ENCODE data around the gene CHRNB2.

DNA sequence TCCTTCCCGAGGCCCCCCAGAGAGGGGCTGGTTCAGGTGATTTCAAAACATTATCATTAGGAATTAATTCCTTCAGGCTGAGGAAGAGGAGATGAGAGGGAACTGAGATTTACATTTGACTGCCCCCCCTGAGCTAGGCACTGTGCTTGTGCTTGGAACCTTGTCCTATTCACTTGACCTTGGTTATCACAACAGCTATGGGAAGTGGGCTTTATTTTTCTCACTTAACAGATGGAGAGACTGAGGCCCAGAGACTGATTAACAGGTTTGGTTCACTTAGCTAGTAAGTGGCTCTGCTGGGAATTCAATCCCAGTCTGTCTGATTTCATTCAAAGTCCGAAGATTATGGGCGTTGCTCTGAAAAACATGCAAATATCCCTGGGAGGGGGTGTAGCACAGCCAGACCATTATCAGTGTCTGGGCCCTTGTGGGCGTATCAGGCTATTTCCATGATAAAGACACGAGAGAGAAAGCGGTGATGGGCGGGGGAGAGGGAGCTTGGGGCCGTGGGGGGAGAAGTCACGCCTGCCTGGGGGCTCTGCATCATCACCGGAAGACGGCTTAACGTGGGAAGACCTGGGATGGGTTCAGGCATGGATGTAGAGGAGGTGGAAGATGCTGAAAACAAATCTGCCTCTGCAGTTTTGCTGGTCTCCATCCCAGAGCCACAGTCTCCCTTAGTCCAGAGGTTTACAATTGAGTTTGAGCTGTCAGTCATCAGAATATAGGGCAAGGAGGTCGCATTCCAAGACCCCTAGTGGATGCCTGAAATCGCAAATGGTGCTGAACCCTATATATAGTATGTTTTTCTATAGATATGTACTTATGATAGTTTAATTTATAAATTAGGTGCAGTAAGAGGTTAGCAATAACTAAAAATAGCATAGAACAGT lies 25.7 kb downstream of the IL6R start:
- PRO-cap = no peak
- RAMPAGE, long total RNA, 4 experiments = no peak in any of the 4 experiments

DNA sequence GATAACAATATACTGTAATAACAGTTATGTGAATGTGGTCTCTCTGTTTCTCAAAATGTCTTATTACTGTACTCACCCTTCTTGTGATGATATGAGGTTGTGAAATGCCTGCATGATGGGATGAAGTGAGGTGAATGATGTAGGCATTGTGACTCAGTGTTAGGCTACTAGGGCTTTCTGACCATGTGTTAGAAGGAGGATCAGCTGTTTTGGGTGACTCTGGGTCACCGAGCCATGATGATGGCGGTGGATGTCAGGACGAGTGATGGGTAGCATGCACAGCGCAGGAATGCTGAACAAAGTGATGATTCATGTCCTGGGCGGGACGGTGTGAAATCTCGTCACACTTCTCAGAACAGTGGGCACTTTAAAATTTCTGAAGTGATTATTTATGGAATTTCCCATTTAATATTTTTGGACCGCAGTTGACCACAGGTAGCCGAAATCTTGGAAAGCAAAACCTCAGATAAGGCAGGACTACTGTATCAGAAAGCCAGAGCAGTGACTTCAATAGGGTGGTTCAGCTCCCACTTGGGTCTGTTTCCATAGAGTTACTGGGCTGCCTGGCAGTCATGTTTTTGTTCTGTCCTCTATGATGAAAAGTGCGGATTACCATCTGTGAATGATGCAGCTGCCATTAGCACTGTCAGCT lies 26.5 kb downstream of the IL6R start:
- PRO-cap = no peak
- RAMPAGE, long total RNA, 4 experiments = no peak in any of the 4 experiments

DNA sequence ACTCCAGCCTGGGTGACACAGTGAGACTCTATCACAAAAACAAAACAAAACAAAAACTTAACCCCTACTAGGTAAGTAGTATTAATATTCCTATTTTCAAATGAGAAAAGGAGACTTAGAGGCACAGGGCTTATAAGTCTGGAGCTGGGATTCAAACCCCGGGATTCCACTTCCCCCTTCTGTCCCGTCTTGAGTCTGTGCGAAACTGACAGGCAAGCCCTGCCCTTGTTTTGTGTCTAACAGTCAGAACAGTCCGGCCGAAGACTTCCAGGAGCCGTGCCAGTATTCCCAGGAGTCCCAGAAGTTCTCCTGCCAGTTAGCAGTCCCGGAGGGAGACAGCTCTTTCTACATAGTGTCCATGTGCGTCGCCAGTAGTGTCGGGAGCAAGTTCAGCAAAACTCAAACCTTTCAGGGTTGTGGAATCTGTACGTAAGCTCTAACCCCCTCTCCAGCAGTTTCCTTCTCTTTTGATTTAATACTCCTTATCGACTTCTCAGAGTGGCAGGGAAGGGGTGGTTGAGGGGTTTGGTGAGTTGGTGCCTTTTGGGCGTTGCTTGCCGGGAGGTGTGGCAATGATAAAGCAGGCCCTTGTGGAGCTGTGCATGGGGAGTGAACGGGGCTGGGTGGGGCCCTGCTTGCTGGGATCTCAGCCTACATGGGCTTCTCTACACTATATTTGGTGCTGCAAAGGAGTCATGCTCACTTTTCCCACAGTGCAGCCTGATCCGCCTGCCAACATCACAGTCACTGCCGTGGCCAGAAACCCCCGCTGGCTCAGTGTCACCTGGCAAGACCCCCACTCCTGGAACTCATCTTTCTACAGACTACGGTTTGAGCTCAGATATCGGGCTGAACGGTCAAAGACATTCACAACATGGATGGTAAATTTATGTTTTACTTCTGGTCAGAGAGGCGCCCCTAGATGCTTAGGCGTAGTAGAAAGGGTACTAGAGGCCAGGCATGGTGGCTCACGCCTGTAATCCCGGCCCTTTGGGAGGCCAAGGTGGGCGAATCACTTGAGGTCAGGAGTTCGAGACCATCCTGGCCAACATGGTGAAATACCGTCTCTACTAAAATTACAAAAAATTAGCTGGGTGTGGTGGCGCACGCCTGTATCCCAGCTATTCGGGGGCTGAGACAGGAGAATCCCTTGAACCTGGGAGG lies 29.5 kb downstream of the IL6R start:
- PRO-cap = no peak
- RAMPAGE, long total RNA, 4 experiments = start-site peak on the plus strand in 2 of 4 experiments, centred at positions 705 to 894 of the sequence, 5 to 48 reads per replicate

GRCh38 chr1:154567434-154568222 lies at the start of gene CHRNB2:
CHRNB2 (plus strand) TSS chr1:154567778.
- PRO-cap = no peak
- RAMPAGE, long total RNA, 4 experiments = no peak in any of the 4 experiments

DNA sequence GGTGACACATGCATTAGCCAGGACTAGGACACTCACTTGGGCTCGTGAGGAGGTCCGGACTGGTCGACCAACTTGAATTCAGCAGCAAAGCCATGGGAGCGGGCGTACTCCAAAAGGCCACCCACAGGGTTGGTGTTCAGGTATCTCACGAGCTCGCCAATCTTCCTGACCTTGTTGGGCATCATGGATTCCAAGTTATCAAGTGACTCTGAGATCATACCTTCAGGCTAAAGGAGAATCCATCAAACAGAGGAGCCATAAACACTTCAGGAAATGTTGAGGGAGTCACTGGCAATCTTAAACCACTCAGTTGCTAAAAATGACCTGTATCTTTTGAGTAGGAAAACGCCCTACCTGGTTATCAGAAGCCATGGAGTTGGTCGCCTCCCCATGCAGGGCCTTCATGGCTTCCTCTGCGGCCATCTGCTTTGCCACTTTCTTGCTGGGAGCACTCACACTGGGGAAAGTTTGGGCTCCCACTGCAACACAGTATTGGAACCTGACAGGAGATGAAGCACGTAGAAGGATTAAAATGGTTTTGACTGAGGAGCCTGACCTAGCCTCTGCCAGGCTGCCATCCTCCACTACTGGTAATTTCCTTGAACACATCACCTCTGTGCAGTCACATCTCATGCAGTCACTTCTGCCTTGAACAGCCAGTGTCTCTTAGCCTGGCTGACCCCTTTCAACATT lies 11.1 kb downstream of the ADAR start:
- PRO-cap = no peak
- RAMPAGE, long total RNA, 4 experiments = no peak in any of the 4 experiments

DNA sequence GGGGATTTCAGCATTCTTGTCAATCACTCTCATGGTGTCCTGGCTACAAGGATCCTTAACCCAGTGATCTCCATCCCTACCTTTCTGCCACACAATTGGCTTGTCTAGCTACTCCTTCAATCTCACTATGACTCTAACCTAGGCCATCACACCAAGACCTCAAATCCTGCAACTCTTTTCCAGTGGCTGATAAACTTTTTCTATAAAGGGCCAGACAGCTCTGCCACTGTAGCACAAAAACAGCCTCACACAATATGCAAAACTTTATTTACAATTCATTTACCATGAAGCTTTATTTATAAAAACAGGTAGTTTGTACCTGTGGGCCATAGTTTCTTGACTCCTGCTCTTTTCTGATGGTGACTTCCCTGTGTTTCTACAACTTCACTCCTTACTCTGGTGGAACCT lies 4.1 kb downstream of the ADAR start:
- PRO-cap = no peak
- RAMPAGE, long total RNA, 4 experiments = no peak in any of the 4 experiments

GRCh38 chr1:154747967-154748492 lies 122.1 kb downstream of the KCNN3 start:
- PRO-cap = no peak
- RAMPAGE, long total RNA, 4 experiments = no peak in any of the 4 experiments

DNA sequence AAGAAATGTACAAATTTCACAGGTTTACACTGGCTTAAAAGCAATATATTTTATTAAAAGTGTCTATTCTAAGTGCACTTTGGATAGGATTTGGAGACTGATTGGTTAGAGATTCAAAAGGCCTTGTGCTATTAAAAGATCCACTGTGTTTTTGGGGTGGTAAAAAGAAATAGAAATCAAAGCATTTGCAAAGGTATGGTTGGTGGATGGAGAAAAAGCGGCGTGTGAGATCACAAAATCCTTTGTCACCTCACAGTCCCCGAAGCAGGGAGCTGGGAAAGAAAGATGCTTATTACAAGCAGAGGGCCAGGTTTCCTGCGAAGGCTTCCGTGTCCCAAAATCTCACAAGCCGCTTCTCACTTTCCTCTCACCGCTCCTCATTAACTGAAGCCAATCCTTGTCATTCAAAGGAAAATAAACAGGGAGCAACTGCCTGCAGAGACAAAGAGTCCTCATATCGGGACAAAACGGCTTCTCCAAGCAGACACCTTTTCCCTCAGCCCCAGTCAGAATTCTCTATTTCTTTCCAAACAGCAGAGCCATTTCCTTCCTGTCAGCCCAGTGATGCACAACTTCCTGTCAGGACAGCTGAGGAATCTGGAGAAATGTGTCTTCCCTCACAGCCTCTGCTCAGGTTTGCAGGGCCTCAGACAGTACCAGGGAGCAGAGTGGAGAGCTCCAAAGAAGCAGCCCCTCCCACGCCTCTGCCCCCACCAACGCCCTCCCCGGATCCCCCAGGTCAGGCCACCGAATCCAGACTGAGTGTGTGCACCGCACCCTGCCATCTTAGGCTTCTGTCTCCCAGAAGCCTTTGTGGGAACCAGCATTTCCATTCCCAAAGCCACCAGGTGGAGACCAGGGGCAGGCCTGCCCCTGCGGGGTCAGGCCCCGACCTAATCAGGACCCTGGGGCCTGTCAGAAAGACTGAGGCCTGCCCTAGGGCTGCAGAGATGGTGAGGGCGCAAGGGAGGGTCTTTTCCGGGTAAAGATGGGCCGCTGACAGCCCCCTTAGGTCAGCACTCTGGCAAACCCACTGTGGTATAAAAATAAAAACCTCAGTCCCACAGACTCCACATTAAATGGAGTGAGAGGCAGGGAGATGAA lies 29.6 kb downstream of the KCNN3 start:
- PRO-cap = no peak
- RAMPAGE, long total RNA, 4 experiments = no peak in any of the 4 experiments

DNA sequence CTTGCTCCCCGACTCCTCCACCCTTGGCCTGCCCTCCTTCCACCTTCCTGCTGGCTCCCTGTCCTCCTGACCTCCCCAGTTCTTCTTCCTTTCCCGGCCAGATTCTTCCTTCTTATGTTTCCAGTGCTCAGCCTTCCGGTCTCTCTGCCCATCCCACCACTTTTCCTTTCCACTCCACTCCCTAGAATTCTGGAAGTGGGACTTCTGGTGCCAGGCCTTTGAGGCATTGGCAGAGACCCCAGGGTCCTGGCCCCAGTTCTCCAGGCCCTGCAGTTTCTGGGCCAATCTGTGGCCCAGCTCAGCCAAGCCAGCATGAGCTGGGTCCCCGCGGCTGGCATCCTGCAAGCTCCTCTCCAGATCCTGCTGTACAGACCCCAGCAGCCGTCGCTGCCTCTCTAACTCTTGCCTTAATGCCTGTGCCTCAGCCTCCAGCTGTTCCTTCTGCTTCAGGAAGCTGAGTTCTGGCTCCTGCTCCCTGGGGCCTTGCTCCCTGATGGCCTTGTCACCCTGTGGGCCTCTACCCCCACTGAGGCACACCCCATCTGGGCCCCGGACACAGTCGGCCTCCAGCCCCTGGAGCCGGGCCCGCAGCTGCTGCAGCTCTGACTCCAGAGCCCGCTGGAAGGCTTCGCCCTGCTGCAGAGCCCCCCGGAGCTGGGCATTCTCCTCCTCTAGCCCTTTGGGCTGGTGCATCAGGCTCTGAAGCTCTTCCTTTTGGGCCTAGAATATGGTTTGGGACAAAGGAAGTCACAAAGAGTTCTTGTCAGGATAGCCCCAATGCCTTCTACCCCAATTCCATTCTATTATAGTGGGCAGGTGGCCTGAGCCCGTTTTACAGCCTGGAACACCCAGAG lies 9.6 kb downstream of the PBXIP1 start:
- PRO-cap = no peak
- RAMPAGE, long total RNA, 4 experiments = start-site peak on the minus strand in 1 of 4 experiments, centred at position 350 of the sequence, 32 reads per replicate

DNA sequence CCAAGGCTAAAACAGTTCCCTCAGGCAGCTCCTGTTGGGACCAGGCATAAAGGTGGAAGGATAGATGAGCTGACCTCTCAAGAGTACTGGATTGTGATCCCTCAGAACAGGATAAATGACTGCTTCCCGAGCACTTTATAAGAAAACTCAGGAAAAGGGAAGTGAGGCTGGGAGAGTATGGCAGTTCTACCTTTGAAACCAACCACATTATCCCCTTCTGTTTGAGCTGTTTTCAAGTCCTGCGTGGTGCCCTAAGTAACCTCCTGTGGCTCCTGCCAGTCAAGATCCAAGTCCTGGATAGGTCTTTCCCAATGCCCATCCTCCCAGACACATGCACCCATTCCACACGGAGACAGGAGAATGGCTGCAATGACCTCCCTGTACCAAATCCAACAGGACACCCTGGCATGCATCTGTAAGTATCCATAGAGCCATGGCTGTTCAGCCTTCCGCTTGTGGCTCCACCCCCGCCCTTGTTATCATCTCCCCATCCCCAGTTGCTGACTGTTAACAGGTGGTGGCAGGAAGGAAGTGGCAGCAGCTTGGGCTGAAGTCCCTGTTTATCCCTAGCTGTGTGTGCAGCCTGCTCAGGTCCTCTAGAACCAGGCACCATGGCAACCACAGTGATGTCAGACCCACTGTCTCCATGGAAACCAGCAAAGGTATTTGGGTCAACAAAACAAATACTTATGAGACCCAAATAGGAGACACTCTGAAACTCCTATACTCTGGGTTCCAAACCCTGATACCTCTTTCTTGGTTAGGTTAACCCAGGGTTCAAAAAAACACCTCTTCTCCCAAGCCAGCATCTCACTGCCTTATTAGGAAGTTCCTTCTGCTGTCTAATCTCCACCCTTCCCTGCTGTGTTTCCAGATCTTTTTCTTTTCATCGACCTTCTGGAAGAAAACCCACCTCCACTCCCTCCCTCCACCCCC lies 866 bp downstream of the PBXIP1 start:
- PRO-cap = bidirectional peak, plus-strand start at position 510 of the sequence, minus-strand start at position 478 of the sequence
- RAMPAGE, long total RNA, 4 experiments = no peak in any of the 4 experiments

DNA sequence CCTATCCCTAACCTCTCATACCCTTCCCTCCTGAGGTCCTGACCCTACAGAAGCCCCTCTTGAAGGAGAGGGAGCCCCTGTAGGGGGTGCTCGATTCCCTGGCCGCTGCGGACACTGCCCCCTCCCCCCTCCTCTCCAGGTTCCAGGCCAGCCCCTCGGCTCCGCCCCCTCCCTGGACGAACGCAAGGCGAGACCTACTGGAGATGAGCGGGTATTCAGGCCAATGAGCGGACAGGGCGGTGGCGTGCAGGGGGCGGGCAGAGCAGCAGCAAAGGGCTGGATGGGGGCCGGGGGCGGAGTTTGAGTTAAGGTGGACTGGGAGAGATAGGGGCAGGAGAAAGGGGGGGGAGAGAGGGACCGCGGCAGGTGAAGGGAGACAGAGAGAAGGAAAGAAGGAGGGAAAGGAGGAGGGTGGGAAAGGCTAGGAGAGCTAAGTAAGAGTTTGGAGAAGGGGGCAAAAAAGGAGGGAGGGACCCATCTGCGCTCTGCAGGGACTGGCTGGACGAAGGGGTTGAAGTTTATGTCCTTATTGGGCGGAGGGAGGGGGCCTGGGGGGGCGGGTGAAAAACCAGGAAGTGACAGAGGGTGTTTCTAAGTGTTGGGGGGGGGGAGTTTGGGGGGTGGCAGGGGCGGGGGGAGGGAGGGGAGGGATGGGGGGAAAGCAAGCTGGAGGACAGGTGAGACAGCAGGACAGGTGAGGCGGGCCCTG lies 455 bp upstream of the ZBTB7B start:
- PRO-cap = bidirectional peak, plus-strand start at position 338 of the sequence, minus-strand start at position 116 of the sequence; bidirectional peak, plus-strand start outside the sequence, minus-strand start at position 496 of the sequence
- RAMPAGE, long total RNA, 4 experiments = start-site peak on the plus strand in 3 of 4 experiments, centred at positions 664 to 671 of the sequence, 114 to 161 reads per replicate; start-site peak on the minus strand in 1 of 4 experiments, centred at position 117 of the sequence, 7 reads per replicate

DNA sequence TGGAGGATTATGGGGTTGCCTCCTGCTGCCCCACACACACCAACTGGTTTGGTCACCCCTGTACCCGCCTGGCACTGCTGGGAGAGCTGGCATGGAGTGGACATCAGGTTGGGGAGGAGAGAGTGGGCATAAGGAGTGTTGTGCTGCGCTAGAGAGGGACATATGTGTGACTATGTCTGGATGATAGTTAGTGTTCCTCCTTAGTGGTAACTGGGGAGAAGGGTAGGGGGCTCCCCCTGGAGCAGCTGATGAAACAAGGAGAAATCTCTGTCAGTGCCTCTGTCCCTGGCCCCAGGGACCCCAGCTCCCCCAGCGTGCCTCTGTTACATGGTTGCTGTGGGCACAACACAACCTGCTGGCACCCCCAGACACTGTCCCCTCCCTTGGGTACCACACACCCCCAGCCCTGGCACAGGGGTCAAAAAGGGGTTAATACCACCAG lies 1.9 kb downstream of the ZBTB7B start:
- PRO-cap = no peak
- RAMPAGE, long total RNA, 4 experiments = no peak in any of the 4 experiments

- PRO-cap = bidirectional peak, plus-strand start at chr1:155016420, minus-strand start at chr1:155016284
- RAMPAGE, long total RNA, 4 experiments = no peak in any of the 4 experiments
These were observed 13.6 kb downstream of the ZBTB7B start for GRCh38 chr1:155015989-155016853.

GRCh38 chr1:155052884-155053749 lies 2.0 kb downstream of the ADAM15 start:
- PRO-cap = no peak
- RAMPAGE, long total RNA, 4 experiments = start-site peak on the plus strand in 1 of 4 experiments, at chr1:155053465-155053487 at its widest, 15 reads per replicate

GRCh38 chr1:155080398-155081055 lies 1.9 kb downstream of the EFNA3 start:
- PRO-cap = bidirectional peak, plus-strand start at chr1:155080932, minus-strand start at chr1:155080912
- RAMPAGE, long total RNA, 4 experiments = no peak in any of the 4 experiments

- PRO-cap = no peak
- RAMPAGE, long total RNA, 4 experiments = no peak in any of the 4 experiments
These were observed 22.8 kb upstream of the EFNA1 start for GRCh38 chr1:155104838-155105346.

GRCh38 chr1:155135944-155136203 lies 222 bp downstream of the SLC50A1 start:
- PRO-cap = no peak
- RAMPAGE, long total RNA, 4 experiments = no peak in any of the 4 experiments

DNA sequence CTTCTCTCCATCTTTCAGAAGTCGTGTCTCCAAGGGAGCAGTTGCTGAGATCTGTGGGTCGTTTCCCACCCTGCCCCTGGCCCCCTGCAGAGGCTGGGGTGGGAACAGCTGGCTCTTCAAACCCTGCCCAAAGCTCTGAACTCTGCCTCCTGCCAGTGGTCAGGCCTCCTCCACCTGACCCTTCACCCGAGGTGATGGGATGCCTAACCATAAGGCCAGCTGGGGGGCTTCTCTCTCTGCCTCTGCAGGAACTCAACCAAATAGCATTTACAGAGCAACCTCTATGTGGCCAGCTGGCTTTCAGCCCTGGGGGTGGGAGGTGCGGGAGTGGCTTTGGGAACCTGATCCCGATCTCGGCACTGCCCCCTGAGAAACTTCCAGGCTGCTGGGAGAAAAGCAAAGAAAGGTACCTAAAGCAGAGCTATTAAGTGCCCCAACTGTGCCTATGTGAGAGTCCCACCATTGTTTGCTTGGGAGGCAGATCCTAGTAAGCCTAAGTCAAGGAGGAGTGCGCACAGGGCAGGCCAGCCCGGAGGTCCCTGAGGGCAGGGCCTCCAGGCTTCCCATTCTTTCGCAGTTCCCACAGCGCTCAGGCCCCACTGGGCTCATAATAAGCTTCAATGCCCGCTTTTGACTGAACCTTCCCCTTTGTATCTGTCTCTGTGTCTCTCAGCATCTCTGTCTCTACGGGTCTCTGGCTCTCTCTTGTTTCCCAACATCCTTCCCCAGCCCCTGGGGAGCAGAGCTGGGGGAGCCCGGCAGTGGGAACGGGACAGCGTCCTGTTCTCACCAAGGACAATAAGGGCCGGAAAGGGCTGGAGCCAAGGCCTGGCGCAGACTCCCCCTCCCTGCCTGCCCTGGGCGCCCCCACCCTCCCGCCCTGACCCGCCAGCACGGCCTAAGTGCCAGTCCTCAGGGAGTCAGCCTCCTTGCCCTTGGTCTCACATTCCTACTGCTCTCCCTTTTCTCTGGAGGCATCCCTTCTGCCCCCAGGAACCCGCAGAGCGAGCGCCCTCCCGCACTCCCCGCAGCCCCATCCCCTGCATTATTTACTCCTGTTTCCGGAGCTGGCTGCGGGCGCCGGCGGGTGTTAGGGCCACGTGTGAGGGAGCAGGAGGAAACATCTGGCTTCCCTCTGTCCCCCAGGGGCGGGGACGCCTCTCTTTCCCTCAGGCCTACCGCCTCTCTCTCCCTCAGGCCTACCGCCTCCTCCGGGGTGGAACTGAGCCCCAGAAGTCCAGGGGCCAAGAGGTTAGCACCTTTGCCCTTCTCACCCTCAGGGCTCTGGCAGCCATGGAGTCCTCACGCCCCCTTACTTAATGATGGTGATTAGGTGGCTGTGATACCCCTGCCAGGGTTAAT lies 6.8 kb downstream of the KRTCAP2 start:
- PRO-cap = no peak
- RAMPAGE, long total RNA, 4 experiments = no peak in any of the 4 experiments

- PRO-cap = no peak
- RAMPAGE, long total RNA, 4 experiments = no peak in any of the 4 experiments
These were observed 14.5 kb downstream of the TRIM46 start for GRCh38 chr1:155187846-155188760.

DNA sequence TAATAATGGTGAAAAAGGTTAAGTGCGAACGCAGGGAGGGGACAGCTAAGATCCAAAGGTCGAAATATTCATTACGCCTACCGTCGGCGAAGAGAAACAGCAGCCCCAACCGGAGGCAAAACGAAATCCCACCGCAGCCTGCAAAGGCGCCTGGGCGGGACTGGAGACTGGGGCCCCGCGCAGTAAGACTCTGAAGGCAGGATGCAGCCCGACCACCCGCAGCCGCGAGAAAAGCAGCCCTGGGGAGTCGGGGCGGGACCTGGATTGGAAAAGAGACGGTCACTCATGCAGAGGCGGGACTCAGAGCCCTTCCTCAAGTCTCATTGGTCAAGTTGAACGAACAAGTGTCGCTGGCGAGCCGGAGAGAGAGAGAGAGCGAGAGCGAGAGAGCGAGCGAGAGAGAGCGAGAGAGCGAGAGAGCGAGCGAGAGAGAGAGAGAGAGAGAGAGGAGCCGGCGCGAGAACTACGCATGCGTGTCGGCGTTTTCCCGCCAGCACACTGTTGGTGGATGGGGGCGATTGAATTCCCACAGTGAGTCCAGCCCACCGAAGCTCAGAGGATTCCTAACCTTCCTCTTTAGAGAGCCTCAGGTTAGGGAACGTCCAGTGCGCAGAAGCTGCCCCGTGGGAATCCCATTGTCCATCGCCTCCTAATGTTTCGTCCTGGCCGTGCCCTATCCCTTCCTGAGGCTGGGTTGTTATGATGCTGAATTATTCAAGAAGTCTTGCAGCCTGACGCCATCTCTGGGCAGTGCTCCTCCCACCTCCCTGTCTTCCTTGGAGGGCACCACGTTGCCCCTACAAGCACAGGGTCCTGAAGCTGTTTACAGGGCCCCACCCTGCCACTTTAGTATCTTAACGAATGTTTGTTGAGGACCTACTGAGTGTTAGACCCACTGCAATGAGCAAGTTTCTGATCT lies 3.6 kb upstream of the GBA1 start:
- PRO-cap = bidirectional peak, plus-strand start at position 371 of the sequence, minus-strand start at position 203 of the sequence
- RAMPAGE, long total RNA, 4 experiments = start-site peak on the minus strand in 1 of 4 experiments, centred at position 223 of the sequence, 27 reads per replicate

Measured in transverse colon (tissue), 4 donors.